Cardiac fibroblast (primary cell): Measurements from ENCODE around the genes DMXL1 and HSD17B4.

- RRBS: no CpG with 5 or more reads among the region's 9 CpGs
These were observed 77.6 kb upstream of the SEMA6A start for GRCh38 chr5:116652108-116652795.

- RRBS: no CpG with 5 or more reads among the region's 2 CpGs
These were observed 530.6 kb upstream of the SEMA6A start for GRCh38 chr5:117105318-117105517.

DNA sequence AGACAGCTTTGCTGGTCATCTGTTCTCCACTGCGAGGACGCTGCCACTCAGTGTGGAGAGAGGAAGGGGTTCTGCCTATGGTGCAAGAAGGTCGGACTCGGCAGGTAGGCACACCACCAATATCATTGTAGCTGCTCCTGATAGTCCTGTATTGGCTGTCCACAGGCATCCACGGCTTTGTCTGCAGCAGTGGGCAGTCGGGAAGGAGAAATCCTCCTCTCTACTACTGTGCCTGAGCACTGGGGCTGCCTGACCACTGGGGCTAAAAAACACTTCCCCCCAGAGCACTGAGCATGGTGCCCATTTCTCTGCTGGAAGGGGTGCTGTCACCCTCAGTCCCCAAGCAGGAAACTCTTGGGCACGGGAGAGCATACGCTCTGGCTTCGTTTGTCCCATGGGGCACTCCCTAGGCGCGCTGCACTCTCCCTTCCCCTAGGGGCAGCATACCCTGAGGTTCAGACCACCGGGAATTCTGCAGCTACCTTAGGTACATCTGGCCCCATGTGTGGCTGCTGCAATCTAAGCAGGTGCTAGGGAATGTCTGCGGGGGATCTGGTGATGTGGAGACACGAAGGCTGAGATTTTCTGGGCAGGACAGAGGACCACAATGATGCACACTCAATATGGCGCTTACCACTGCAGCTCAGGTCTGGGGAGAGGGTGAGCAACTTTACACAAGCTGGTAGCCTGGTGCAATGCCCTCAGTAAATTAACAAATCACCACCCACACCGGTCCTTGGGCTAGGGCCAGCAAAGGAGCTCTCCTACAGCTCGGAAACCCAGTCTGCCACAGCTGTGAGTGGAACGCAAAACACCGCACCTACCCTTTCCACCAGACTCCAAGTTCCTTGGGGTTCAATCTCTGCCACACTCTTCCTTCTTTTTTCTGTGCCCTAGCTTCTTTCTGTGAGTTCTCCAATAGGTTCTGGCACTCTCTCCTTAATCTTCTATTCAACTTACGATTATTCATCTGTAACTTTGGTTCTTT is 881.0 kb upstream of the SEMA6A start:
- RRBS: no CpG with 5 or more reads among the region's 20 CpGs

DNA sequence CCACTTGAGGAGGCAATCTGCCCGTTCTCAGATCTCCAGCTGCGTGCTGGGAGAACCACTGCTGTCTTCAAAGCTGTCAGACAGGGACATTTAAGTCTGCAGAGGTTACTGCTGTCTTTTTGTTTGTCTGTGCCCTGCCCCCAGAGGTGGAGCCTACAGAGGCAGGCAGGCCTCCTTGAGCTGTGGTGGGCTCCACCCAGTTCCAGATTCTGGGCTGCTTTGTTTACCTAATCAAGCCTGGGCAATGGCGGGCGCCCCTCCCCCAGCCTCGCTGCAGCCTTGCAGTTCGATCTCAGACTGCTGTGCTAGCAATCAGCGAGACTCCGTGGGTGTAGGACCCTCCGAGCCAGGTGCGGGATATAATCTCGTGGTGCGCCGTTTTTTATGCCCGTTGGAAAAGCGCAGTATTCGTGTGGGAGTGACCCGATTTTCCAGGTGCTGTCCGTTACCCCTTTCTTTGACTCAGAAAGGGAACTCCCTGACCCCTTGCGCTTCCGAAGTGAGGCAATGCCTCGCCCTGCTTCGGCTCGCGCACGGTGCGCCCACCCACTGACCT is 958.4 kb upstream of the SEMA6A start:
- RRBS: no CpG with 5 or more reads among the region's 26 CpGs

- RRBS: 1% methylated on average over 15 of the region's 58 CpGs
These were observed at the start of gene DMXL1 for GRCh38 chr5:119070985-119071538. TSS of gene DMXL1 (plus strand) at chr5:119071087.

- RRBS: no CpG with 5 or more reads among the region's 3 CpGs
These were observed 80.1 kb upstream of the TNFAIP8 start for GRCh38 chr5:119275742-119276194.

DNA sequence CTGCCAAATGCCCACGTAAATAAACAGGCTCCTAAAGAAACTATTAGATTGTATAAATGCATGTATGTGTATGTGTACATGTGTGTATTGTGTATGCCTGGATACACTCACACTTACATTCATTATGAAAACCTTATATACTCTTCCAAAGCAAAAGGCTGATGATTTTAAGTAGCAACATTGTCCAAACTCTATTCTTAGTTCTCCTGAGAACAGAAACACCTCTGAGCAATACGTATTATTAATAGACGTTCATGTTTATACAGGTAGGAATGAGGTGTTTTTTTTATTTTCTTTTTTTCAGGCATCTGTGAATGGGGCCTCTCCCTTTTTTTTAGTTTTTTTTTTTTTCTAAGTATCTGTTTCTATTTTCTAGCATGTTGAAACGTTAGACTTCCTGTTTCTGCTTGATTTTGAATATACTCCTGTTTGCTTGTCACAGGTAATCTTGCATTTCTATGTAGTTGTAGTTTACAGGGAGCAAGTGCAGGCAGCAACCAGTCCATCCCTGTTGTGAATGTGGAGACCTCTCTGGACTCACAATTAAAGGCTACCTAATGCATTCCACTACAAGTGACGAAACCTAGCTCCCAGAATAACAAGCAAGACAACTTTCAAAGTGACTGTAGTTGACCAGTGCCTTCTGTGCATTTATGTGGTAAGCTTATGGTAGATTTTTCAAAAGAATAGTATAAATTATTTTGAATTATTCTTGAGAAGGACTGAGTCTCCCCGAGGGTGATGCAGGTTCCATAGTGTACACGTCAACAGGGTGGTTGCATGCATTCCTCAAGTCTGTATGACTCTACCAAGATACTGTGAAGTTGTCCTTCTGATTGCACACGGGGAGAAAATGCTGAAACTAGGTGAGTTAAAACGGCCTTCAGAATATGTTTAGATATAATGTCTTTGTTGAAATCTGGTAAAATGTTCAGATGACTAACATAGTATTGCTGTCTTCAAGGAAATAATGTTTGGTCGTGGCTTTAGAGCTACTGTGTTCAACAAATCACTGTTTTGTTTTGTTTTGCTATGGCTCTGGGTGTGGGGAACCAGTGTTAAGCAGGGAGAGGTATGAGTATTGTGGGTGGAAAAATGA is 22.7 kb upstream of the TNFAIP8 start:
- RRBS: no CpG with 5 or more reads among the region's 10 CpGs

GRCh38 chr5:119357188-119357621 is 1.4 kb downstream of the TNFAIP8 start:
- RRBS: no CpG with 5 or more reads among the region's 4 CpGs

DNA sequence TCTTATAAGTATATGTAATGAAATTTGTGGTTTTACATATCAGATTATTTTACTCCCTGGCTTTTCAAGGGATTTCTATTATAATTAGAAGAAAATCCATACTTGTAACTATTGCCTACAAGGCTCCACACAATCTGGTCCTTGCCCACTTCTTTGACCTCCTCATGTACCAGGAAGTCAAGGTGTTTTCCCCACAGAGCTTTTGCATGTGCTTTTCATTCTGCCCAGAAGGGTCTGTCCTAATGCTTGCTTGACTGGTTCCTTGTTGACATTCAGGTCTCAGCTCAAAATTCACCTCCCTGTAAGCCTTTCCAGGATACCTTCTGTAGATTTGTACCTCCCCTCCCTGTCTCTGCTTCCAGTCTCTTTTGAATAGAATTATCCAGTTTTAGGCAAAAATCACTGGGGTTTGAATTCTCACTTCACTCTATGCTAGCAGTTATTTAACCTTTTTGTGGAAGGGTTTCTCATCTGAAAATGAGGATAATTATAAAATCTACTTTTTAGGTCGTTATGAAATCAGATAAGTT is 33.5 kb upstream of the HSD17B4 start:
- RRBS: no CpG with 5 or more reads among the region's 1 CpG

DNA sequence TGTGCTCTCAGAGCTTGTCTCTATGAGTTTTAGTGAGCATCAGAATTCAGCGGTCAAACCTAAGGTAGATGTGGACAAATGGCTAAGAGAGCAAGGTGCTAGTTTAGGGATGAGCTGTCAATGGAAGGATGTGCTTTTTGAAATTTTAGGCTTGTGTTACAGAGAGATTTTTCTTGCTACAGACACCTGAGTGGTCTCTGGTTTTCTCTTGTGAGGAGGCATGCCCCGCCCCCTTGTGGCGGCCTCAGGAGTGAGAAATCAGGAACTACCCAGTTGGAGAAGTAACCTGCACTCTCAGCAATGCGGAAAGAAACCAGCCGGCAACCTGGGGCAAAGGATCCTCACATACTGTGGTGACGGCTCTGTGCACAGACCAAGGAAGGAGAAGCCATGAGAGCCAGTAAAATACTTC is 16.9 kb upstream of the HSD17B4 start:
- RRBS: no CpG with 5 or more reads among the region's 6 CpGs

DNA sequence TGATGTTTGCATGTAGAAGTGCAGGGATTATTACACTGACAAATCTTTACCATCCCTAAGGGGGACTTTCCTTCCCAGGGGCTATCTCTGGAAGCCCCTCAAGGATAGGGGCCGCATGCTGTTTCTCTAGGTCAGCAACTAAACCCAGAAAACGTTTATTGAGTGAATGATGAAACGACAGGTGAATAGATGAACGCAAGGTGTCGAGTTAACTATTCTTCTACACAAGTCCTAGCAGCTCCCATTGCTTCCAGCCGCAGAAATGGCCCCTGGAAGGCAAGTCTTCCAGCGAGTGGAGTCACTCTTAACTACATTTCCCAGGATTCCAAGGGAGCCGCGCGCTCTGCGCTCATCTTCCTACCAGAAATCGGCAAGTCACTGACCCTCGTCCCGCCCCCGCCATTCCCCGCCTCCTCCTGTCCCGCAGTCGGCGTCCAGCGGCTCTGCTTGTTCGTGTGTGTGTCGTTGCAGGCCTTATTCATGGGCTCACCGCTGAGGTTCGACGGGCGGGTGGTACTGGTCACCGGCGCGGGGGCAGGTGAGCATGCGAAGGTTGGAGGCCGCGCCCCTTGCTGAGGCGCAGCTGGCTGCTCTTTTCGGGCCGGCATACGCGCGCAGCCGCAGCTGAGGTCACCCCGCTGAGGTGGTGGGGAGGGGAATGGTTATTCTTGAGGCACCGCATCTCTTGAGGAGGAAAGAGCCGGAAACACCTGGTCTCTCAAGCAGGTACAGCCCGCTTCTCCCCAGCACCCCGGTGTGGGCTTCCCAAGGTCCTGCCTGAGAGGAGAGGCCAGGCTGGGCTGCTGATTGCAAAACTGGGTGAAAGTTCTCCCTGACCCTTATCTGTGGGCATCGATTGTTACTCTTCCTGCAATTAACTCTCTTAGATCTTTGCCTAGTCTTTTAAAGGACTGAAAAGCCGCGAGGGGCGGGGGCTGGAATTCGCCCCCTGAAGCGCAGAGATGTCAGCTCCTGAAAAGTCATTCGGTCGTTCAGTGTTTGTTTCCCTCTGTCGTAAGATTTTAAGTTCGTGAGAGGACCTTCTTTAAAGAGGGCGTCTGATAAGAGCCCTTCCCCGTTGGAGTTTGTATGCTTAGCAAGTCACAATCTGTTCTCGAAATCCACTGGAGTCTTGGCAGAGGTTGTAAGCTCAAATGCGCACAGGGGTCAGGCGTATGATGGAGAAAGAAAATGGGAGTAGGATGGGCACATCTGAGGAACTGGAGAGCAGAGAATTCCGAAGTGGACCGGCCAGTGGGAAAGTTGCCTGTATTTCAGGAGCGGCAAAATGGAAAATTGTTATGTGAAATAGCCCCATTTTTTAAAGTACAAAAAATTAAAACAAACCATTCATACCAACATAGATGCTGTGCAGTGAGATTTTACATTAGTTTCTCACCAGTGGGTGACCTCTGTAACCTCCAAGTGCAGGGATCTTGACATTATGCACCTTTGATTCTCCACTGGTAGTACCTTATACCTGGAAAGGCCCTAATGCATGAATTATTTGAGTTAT is at the start of gene HSD17B4:
Gene HSD17B4, plus strand, starts transcription at position 402 of the 1,516 bp plus-strand sequence.
- RRBS: under 1% methylated on average over 15 of the region's 62 CpGs

GRCh38 chr5:119518042-119518853 is 66.0 kb downstream of the HSD17B4 start:
- RRBS: 93% methylated on average over 2 of the region's 17 CpGs

- RRBS: no CpG with 5 or more reads among the region's 2 CpGs
These were observed 267.5 kb downstream of the FAM170A start for GRCh38 chr5:119896816-119897202.

DNA sequence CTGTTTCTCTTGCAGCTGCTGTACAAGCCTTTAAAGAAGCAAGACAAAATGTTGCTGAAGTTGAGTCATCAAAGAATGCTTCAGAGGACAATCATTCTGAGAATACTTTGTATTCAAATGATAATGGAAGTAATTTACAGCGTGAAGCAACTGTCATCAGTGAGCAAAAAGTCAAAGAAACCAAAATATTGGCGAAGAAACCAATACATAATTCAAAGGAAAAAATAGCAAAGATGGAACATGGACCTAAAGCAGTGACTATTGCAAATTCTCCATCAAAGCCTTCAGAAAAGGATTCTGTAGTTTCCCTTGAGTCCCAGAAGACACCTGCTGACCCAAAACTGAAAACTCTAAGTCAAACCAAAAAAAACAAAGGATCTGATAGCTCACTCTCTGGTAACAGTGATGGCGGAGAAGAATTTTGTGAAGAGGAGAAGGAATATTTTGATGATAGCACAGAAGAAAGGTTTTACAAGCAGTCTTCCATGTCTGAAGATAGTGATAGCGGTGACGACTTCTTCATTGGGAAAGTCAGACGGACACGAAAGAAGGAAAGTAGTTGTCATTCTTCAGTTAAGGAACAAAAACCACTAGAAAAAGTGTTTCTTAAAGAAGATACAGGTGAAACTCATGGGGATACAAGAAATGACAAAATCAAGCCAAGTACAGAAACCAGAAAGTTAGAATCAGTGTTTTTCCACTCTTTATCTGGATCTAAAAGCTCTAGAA is 57.8 kb downstream of the LOX start:
- RRBS: no CpG with 5 or more reads among the region's 7 CpGs

DNA sequence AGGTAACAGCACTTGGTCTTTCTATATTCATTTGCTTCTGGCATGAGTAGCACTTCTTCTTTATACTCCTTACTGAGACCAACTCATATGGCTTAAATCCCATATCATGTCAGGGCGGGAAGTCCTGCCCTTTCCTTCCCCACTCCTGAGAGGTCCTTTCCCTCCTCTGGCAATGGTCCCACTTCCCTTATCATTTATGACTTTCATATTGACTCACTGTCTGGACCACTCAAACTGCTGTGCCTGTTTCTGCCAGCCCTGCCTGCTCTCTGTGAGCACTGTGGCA is 27.4 kb downstream of the ENSG00000250803 start:
- RRBS: no CpG with 5 or more reads among the region's 1 CpG

DNA sequence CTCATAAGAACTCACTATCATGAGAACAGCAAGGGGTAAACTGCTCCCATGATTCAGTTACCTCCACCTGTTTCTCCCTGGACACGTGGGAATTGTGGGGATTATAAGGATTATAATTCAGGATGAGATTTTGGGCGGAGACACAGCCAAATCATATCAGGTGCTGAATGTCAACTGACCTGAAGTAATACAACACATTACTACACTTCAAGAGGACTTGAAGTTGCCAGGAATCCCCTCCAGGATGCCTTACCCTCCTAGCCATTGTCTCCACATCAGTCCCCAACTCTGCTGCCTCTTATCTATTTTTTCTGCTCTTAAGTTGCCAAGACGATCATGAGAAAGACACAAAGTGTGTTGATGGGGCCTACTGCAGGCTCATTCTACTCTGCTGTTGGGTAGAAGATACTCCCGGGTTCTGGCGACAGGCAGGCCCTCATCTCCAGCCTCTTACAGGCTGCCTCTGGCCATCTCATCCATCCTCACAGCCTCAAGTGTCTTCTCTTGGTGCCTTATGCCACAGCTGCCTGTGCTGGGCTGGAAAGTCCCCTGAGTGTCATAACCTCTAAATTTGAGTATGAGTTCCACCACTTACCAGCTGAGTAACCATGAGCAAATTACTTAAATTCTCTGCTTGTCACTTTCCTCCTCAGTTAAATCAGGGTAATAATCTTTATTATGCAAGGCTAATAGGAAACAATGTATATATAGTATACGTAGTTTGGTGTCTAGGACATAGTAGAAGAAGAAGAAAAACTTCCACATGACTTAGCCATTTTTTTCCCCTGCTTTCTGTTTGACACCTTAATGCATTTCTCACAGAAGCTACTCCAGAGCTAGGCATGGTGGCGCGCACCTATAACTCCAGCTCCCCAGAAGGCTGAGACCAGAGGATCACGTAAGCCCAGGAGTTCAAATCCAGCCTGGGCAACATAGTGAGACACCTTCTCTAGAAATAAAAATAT is 73.1 kb upstream of the SNX2 start:
- RRBS: no CpG with 5 or more reads among the region's 9 CpGs

DNA sequence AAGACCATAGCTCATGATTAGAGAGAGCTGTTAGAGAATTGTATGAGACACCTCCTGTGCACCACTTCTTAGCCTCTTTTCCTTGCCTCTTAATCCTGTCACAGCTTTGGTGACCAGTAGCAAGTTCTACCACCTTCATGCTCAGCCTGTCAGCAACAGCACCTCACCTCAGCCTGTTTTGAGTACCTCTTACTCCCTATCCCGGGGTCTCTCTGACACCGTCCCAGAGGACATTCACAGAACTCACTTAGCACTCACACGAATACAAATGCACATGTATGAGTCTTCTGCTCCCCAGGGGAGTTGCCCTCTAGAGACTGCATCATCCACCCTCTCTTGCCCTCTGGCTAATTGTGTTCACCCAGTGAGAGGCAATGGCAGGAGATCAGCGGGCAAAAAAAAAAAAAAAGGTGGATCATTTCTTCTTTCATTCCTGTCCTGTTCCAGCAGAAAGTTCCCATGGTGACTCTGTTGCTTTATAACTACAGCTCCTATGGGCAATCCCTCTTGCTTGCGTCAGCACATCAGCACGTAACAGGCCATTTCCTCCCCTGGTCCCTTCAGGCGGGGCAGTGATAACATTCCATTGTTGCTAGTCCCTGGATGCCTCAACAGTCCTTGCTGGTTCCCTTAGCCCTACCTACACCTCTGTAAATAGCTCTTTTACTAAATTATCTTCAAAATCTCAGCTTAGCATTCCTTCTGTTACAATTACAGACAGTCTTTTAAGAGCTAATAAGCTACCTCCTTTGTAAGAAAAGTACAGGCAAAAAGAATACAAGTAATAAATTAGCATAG is 23.5 kb upstream of the SNX2 start:
- RRBS: no CpG with 5 or more reads among the region's 7 CpGs

DNA sequence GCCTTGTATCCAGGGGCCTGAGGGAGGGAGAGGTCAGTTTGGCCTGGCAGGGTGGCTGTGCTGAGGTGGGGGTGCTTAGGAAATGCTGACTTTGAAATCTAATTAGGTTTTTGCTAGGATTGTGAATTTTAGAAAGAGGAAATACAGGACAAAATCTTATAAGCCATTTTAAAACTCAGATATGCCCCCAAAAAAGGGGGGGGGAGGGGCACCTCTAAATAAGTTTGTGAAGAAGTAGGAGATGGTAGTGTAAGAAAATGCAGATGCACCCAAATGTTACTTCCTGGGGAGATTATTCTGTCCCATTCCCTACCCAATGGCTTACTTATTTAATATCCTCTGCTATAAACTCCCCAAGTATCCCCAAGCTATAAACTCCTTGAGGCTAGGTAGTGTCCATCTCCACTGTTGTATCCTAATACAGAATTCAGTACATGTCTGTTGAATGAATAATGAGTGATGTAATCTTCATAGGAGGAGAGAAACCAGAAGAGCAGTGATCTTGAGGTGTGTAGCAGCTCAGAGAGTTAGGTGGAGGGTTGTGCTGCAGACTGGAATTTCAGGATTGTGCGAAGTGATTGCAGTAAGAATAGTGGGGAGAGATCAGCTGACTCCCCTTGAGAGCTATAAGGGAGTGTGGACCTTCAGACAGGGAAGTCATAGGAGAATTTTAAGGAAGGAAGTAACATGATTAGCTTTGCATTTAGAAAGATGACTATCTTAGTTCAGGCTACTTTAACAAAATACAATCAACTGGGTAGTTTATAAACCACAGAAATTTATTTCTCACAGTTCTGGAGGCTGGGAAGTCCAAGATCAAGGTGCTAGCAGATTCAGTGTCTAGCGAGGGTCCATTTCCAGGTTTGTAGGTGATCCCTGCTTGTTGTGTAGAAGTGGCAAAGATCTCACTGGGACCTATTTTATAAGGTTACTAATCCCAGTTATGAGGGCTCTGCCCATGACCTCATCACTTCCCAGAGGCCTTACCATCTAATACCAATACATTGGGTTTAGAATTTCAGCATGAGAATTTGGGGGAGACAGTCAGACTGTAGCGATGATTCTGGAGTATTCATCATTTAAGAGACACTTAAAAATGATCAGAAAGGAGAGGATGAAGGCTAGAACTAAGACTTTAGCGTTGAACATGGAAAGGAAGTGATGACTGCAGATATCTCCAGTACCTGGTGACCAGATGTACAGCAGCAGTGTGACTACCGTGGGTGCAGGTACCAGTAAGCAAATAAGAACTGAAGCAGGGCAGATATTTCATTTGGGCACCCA is 4.4 kb downstream of the SNX24 start:
- RRBS: no CpG with 5 or more reads among the region's 5 CpGs

DNA sequence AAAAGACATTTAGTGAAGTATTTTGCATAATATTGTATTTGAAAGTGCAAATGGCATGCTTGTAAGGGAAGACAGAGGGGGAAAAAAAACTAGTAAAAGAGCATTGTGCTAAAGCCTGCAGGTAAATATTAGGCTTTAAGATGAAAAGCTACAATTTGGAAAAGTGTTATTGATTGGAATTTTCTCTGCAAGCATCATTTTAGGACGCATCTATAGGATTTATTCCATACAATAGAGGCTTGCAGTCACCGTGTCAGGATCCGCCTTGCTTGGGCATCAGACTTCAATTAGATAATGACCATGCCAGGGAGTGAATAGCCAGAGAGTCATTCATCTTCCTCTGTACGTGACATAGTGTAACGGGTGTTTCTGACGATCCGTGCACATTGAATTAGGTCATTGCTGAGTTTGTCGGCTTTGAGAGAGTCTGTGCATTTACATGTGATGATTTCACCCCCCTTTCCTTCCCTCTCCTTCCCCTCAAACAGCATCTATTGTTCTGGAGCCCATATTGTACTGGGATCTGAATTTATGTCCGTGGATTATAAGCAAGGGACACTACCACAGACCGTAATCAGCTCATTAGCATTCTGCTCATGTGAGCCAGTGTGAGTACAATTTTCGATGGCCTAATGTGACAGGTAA is 301.8 kb downstream of the CSNK1G3 start:
- RRBS: no CpG with 5 or more reads among the region's 11 CpGs

DNA sequence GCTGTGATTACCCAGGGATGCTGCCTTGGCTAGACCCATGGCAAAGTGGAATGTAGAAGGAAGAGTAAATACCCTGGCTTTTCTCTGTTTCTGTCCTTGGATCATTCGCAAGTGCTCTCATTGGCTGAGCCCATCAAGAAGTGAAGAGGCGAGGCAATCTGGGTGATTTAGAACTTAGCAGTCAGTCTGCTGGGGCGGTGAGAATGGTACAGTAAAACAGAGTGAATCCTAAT is 354.9 kb downstream of the CSNK1G3 start:
- RRBS: no CpG with 5 or more reads among the region's 3 CpGs